Ishikawa (cell line): ENCODE measurements around a stretch of chr3.

- RRBS: no CpG with 5 or more reads among the region's 3 CpGs
Measured at GRCh38 chr3:196609487-196609845, 30.0 kb upstream of the NRROS start.

DNA sequence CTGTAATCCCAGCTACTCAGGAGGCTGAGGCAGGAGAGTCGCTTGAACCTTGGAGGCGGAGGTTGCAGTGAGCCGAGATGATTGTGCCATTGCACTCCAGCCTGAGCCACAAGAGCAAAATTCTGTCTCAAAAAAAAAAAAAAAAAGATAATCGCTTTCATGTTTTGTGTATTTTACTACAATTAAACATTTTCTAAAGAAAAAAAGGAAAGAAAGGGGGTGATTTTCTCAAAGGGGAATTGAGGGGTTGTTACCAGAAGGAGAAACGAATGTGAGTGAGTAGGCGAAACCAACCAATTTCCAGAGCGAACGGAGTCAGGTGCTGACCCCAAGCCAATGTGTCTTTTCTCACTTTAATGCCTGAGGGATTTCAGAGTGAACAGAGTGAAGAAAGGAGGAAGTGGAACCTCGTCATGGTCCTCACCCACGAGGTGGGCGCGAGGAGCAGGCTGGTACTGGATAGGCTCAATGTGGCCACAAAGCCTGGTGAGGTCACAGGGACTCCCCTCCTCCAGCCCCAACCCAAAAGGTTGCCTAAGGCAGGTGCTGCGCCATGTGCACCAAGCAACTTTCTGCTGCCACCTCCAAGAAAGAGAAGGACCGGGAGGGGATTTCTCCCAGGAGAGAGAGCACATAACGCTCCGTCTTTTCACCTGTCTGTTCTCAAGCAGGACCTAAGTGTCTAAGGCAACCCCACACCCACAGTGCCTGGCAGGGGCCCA lies 3.6 kb downstream of the NRROS start:
- RRBS: no CpG with 5 or more reads among the region's 16 CpGs

GRCh38 chr3:196741335-196741677 lies 1.6 kb downstream of the PAK2 start:
- RRBS: no CpG with 5 or more reads among the region's 5 CpGs

GRCh38 chr3:196941497-196942265 lies 647 bp downstream of the NCBP2 start:
- RRBS: no CpG with 5 or more reads among the region's 43 CpGs

DNA sequence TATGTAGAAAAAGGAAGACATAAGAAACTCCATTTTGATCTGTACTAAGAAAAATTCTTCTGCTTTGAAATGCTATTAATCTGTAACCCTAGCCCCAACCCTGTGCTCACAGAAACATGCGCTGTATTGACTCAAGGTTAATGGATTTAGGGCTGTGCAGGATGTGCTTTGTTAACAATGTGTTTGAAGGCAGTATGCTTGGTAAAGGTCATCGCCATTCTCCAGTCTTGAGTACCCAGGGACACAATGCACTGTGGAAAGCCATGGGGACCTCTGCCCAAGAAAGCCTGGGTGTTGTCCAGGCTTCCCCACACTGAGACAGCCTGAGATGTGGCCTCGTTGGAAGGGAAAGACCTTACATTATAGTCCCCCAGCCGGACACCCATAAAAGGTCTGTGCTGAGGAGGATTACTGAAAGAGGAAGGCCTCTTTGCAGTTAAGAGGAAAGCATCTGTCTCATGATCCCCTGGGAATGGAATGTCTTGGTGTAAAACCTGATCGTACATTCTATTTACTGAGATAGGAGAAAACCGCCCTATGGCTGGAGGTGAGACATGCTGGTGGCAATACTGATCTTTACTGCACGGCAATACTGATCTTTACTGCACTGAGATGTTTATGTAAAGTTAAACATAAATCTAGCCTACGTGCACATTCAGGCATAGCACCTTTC lies 6.4 kb downstream of the PIGZ start:
- RRBS: no CpG with 5 or more reads among the region's 8 CpGs

DNA sequence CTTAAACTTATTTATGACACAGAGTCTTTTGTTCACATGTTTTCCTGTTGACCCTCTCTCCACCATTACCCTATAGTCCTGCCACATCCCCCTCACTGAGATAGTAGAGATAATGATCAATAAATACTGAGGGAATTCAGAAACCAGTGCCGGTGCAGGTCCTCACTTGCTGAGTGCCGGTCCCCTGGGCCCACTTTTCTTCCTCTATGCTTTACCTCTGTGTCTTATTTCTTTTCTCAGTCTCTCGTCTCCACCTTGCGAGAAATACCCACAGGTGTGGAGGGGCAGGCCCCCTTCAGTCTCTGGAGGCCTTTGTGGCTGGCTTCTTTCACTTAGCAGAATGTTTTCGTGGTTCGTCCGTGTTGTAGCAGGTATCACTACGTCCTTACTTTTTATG lies 5.9 kb downstream of the PIGZ start:
- RRBS: no CpG with 5 or more reads among the region's 8 CpGs

DNA sequence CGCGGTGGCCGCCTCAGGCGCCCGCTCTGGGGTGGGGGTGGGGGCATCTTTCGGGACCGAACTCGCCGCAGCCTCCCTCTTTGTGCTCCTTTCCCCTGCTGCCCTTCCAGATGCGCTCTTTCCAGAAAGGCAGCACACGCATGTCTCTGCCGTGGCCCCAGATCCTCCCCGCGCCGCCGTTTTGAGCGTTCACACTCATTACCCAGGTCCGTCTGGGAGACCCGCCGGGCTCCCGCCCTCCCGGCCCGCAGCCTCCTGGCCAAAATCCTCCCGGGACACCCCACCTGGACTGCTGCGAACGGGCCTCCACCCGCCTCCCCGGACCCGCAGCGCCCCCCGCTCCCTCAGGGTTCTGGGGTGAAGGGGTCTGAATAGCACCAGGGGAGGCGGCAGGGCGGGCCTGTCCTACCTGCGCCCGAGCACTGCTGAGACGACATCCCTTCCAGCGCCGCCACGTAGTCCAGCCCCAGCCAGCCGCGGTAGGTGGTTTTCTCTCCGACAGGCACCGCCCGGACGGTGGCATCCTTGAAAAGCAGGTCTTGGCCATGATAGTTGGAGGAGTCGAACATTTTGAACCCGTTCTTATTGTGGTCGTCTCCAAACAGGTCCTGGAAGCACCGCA lies 26.0 kb downstream of the MELTF start:
- RRBS: 37% methylated on average over 5 of the region's 49 CpGs

- RRBS: no CpG with 5 or more reads among the region's 10 CpGs
Measured at GRCh38 chr3:197054269-197054967, 24.8 kb upstream of the MELTF start.

GRCh38 chr3:197142635-197142973 lies 113.0 kb upstream of the MELTF start:
- RRBS: no CpG with 5 or more reads among the region's 2 CpGs

GRCh38 chr3:197170523-197170996 lies 127.9 kb downstream of the DLG1 start:
- RRBS: no CpG with 5 or more reads among the region's 3 CpGs

GRCh38 chr3:197298909-197299498 lies 592 bp upstream of the DLG1 start:
- RRBS: 1% methylated on average over 13 of the region's 33 CpGs

DNA sequence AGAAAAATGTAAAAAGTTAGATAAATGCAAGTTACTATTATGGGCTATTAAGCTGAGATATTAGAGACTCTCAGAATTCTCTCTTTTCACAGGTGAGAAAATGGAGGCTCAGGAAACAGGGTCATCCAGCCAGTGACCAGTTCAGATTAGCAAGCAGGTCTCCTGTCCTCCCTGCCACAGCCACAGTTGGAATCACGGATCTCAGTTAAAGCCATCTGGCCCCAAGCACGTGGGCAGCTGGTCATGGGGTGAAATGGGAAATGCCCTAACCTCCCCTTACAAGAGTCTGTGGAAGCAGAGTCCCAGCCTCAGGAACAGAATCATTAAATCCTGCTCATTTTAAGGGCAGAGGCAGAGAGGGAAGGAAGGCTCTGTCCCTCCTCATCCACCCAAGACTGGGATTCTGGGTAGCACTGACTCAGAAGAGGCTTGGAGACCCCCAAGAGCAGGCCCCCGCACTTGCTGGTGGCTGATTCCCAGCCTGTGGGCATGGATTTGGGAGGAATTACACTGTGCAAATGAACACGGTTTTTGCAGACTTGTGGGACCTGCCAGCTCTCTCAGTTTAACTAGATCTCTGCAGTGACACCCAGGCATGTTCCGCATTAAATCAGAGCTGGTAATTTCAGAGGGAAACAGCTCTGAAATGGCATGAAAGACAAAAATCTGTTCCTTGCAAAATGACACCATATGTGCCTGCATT lies 89.1 kb downstream of the BDH1 start:
- RRBS: no CpG with 5 or more reads among the region's 5 CpGs

- RRBS: no CpG with 5 or more reads among the region's 9 CpGs
Measured at GRCh38 chr3:197484248-197484717, 71.5 kb downstream of the BDH1 start.

DNA sequence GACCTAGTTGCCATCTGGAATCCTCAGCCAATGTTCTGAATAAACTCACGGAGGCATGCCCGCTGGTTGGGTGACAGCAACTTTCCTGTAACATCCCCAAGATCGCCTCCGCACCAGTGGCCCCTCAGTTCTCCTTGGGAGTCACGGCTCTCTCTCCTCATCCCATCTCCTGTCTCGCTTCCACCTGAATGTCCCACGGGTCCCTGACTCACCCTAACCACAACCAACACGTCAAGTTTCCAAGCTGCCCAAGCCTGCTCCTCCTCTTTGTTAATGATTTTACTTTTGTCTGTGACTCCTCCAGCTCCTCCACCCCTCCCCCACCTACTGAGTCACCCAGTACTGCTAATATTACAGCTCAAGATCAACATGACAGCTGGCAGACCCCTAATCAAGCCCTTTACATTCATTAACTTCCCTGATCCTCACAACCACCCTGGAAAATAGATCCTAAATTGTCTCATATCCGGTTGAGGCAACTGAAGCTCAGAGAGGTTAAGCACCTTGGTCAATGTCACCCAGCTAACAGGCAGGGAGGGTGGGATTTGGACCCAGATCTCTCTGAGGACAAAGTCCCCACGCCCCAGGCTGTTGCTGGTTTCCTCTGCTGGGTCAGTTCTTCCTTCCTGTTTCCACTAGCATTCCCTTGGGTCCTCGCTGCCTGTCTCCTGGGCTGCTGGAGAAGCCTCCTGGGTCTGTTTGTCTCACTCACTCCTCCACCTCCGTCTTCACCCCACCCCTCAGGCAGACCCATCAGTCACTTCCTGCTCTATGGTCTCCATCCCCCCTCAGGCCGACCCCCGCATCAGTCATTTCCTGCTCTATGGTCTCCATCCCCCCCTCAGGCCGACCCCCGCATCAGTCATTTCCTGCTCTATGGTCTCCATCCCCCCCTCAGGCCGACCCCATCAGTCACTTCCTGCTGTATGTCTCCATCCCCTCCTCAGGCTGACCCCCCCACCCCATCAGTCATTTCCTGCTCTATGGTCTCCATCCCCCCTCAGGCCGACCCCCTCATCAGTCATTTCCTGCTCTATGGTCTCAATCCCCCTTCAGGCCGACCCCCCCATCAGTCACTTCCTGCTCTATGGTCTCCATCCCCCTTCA lies 39.0 kb downstream of the BDH1 start:
- RRBS: no CpG with 5 or more reads among the region's 19 CpGs

DNA sequence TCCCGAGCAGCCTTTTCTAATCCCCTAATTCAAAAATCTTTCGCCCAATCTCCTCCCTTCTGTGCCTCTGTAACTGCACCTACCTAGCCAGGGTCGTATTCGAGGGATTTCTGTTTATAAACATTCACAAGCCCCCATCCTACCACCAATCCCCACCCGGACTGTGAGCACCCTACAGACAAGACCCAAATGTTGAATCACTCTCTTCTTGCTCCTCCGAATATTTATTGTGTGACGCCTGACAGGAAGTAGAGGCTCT lies 1.7 kb downstream of the BDH1 start:
- RRBS: no CpG with 5 or more reads among the region's 7 CpGs

DNA sequence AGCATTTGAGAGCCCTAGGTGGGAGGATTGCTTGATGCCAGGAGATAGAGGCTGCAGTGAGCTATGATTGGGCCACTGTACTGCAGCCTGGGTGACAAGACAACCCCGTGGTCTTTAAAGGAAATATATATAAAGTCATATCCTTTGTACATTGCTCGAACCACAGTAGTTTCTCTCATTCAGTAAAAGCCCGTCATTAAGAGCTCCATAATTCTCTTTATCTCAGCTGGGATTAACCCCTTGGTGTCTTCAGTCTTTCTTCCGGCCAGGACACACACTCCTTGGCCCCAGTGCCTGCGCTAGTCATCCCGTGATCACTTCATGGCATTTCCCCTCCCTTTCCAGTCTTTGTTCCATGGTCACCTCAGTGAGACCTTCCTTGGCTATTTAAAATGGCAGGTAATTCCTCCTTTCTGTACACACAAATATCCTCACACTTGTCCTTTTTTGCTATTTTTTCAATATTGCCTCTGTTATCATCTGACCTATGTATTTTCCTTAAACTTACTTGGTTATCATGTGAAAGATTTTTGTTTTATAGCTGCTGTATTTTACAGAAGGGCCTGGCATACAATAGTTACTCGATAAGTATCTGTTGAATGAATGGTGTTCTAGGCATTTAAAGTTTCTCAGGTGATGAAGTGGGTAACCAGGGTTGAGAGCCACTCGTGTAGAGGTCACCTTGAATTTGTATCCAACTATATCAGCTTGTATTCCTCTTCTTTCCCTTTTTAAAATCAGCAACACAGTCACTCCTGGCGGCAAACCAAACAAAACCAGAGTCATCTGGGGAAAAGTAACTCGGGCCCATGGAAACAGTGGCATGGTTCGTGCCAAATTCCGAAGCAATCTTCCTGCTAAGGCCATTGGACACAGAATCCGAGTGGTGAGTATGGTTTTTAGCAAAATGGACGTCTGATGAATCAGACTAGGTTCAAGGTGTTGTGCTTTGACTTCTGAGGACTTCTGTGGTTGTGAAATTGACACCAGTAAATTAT lies 3.6 kb downstream of the RPL35A start:
- RRBS: no CpG with 5 or more reads among the region's 14 CpGs

DNA sequence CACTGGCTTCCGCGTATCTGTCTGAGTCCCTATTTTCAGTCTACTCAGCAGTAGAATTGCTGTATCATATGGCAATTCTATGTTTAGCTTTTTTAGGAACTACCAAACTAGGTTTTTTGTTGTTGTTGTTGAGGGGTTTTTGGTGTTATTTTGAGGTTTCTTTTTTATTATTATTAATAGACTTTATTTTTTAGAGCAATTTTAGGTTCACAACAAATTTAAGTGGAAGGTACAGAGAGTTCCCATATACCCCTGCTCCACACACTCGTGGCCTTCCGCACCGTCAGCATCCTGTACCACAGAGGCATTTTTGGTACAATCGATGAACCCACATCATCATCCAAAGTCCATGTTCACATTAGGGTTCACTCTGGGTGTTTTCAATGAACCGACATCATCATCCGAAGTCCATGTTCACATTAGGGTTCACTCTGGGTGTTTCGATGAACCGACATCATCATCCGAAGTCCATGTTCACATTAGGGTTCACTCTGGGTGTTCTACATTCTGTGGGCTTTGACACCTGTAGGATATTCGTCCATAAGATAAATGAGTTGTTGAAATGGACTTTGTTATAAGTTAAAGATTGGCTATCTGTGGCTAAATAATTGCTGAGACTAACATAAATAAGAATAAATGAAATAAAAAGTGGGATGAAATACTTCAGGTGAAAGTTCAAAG lies 67.9 kb downstream of the LMLN start:
- RRBS: no CpG with 5 or more reads among the region's 12 CpGs

GRCh38 chr3:198032480-198032886 lies 72.5 kb downstream of the LMLN start:
- RRBS: no CpG with 5 or more reads among the region's 9 CpGs

GRCh38 chr3:198038421-198038862 lies 78.4 kb downstream of the LMLN start:
- RRBS: no CpG with 5 or more reads among the region's 2 CpGs

DNA sequence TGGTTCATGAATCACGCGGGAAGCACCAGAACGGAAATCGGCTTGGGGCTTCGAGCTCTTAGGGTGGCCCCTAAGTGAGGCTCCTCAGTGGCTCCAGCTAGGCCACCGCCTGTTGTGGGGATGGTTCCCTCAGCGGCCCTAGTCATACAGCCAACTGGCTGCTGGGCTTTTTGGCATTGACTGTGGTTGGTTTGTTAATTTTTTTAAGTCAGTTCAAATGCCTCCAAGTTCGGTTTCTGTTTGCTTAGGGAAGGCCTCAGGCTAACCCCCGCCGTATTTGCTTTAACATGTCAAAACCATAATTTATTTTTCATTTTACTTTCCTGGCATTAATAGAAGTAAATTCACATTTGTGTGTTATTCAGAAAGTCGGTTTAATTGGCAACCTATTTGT lies 198.1 kb downstream of the LMLN start:
- RRBS: no CpG with 5 or more reads among the region's 11 CpGs